ENCODE results near the genes PLEKHD1 and ADAM20.

DNA sequence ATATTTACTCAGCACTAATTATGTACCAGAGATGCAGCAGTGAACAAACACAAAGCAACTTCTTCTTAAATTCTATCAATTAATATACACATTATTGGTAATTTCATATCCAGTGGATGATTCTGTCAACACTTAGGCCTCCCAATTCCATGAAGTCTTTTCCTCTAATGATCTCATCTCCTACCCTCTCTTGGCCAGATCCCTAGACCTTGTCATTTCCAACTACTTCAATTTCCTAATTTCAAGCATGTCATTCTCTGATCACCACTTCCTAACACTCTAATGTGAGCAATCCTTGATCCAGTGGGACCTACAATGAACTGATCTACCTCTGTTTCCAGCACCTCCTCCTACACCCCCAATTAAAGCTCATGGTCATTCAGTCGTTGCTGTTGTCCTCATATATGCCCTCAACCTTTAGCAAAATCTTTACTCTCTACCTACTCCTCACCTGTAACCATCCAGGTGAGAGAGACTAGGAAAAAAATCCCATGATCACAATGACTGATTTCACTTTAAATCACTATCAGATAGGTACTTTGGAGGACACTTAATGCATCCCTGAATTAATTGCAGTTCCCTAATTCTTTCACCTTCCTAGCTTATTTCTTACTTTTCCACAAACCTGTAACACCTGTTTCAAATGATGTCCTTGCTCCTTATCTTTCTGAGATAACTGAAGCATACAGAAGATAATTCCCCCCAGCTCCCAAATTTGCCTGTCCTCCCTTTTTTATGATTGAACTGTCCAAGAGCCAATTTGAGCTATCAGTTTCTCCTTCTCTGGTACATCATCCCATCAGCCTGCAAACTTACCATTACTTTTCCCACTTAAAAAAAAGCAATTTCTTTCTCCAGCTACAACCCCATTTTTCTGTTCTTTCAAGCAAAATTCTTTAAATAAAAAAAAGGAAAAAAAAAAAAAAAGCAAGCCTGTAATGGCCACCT lies 13.1 kb downstream of the ERH start:
- PRO-cap = no peak
- RAMPAGE, long total RNA = no peak
- RRBS = no CpG with 5 or more reads among the region's 1 CpG

- PRO-cap = no peak
- RAMPAGE, long total RNA = no peak
- RRBS = no CpG with 5 or more reads among the region's 5 CpGs
Observed at GRCh38 chr14:69461216-69461848, 23.2 kb upstream of the PLEKHD1 start.

DNA sequence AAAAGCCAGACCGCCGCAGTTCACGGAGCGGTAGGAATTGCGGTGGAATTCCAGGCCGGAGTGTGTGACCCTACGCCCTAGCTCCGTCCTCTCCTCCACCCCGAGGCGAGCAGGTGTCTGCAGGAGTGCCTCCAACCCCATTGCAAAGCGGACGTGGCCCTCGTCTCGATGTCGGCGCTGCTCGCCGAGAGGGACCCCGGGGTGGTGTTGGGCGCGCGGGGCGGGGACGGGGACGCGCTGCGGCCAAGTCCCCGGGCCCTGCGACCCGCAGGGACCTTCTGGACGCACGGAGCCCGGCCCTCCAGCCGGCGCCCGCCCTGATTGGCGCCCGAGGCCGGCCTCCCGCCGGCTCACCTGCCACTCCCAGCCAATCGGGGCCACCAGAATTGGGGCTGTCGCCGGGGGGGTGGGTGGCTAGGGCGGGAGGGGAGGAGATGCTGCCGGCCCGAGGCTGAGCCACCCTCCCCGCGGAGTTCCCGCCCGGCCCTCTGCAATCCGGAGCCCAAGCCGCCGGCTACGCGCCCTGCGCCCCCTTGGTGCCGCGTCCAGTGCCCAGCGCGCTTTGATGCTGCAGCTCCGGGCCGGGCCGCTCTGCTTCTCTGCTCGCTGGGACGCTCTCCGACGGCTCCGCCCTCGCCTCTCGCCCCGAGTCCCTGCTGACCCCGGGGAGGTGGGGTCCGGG lies at the start of gene PLEKHD1:
PLEKHD1 (plus strand) TSS at position 470 of the 682 bp plus-strand sequence.
- PRO-cap = no peak
- RAMPAGE, long total RNA = no peak
- RRBS = 3% methylated on average over 47 of the region's 74 CpGs

DNA sequence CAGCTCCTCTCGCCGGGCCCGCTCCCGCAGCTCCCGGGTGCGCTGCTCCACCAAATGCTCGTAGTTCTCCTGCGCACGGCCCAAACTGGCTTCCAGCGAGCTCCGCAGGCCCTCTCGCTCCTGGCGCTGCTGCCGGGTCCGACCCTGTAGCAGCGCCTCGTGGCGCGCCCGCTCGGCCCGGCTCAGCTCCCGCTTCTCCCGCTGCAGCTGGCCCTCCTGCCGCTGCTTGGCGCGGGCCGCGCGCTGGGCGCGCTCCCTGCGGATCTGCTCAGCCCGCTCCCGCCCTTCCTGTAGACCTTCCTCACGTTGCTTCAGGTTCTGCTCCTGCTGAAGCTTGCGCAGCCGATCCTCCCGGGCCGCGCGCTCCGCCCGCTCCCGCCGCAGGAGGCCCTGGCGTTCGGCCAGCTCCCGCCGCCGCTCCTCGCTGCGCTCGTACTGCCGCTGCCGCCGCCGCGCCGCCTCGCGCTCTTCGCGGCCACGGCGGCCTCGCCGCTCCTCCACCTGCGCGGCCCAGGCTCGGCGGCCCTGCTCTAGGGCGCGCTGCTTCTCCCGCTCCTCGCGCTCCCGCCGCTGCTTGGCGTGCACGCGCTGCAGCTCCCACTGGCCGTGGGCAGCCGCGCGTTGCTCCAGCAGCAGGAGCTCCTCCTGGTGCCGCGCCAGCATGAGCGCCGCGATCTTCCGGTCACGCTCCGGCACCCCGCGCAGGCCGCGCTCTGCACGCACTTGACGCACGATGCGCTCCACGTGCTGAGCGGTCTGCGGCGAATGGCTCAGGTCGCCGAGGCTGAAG lies 2.5 kb downstream of the CCDC177 start:
- PRO-cap = no peak
- RAMPAGE, long total RNA = no peak
- RRBS = 5% methylated on average over 23 of the region's 108 CpGs

- PRO-cap = no peak
- RAMPAGE, long total RNA = no peak
- RRBS = no CpG with 5 or more reads among the region's 14 CpGs
Observed at GRCh38 chr14:69625293-69626237, 14.2 kb downstream of the SUSD6 start.

- PRO-cap = no peak
- RAMPAGE, long total RNA = no peak
- RRBS = no CpG with 5 or more reads among the region's 2 CpGs
Observed at GRCh38 chr14:69778885-69779482, 12.0 kb downstream of the SRSF5 start.

DNA sequence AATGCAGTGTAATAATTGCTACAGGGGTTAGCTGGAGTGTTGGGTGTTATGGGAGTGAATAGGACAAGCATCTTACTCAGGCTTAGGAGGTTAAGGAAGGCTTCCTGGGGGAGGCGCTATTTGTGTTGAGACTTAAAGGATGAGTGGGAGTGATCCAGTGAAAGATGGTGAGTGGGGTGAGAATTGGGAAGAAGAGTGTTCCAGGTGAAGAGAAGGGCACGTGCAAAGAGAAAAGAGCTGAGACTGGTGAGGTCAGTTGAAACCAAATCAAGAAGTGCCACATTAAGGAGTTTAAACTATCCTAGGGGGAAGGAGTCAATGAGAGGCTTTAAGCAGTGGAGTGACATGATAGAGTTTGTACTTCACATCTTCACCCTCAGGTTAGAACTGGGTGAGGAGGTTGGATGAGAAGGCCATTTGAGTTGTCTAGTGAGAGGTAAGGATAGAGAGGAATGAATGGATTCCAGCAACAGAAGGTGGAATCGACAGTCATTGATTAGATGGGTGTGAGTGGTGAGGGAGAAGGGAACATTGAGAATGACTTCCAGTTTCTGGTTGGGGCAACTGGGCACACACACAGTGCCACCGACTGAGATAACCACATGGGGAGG lies 13.6 kb downstream of the SLC10A1 start:
- PRO-cap = no peak
- RAMPAGE, long total RNA = no peak
- RRBS = no CpG with 5 or more reads among the region's 4 CpGs

DNA sequence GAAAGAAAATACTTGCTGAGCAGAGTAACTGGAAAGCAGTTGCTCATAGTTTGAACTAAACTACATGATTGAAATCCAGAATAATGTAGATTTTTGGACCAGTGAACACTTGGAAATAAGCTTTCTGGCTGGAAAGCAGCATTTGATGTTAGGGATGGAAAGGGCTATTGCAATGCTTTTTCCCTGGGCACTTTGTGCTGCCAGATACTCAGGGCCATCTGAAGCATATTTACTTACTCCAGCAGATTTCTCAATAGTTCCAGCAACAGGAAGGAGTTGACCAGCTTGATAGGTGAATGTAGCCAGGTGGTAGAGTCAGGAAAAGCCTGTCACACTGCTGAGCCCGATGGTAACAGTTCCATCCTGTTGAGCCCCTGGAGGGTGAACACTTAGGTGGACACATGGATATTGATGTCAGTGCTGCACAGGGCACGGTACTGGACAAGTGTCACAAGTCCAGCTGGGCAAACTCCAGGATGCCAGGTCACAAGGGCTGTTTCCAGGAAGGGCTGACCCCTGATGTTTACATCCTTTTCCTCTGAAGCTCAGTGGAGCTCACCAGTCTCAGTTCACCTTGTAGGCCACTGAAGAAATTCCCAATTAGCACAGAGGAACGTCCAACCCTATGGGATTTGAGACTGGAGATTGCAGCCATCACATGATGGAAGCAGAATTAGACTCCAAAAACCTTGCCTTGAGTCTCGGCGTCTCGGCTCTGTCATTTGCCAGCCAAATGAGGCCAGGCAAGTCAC lies 2.4 kb upstream of the SMOC1 start:
- PRO-cap = no peak
- RAMPAGE, long total RNA = no peak
- RRBS = no CpG with 5 or more reads among the region's 6 CpGs

DNA sequence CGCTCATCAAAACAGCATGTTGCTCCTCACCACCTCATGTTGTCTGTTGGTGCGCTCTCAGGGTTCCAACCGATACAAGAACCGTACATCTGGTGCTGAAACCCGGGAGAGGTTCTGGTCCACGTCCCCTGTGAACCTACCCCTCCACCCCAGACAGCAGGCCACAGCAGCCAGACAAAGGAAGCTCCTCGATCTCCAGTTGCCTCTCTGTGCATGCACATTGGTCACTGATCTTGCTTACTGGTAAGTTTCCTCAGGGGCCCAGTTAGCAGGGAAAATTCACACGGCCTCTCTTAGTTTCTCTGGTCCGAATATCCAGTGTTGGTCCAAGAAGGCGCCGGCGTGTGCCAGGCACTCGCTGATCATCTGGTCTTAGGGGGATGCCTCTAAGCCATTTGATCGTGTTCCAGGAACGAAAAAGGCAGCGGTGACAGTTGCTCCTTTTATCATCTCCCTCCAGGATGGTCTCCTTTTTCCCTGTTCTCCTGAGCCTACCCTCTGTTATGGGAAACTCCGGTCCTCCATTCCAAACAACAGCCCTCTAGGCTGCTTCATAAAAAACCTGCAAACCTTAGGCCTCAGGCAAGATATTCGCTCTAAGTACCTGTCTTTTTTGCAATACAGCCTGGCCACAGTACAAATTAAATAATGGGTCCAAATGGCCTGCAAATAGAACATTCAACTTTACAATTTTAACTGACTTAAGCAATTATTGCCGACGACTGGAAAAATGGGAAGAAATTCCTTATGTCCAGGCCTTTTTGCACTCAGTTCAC lies 14.3 kb downstream of the COX16 start:
- PRO-cap = no peak
- RAMPAGE, long total RNA = no peak
- RRBS = no CpG with 5 or more reads among the region's 20 CpGs

DNA sequence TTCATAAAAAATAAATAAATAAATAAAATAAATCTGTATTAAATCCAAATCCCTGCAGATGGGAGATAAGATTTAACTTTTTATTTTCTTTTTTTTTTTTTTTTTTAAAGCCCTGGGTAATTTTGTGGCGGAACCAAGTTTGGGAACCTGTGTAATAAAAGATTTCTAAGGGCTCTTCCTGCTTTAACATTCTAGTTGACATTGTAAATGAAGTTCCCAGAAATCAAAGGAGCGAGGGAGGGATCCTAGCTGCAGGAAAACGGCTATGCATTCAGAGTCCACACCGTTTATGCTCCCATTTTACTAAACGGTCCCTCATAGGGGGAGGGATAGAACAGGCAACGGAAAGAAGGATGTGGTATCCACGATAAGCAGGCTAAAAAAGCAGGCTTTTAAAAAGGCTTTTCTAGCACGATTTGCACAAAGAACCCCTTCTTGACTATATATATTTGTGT lies 633 bp downstream of the SYNJ2BP start:
- PRO-cap = no peak
- RAMPAGE, long total RNA = no peak
- RRBS = no CpG with 5 or more reads among the region's 8 CpGs

- PRO-cap = no peak
- RAMPAGE, long total RNA = no peak
Observed at GRCh38 chr14:70534909-70535322, at the start of gene ADAM20. ADAM20 (minus strand) TSS chr14:70535004.

DNA sequence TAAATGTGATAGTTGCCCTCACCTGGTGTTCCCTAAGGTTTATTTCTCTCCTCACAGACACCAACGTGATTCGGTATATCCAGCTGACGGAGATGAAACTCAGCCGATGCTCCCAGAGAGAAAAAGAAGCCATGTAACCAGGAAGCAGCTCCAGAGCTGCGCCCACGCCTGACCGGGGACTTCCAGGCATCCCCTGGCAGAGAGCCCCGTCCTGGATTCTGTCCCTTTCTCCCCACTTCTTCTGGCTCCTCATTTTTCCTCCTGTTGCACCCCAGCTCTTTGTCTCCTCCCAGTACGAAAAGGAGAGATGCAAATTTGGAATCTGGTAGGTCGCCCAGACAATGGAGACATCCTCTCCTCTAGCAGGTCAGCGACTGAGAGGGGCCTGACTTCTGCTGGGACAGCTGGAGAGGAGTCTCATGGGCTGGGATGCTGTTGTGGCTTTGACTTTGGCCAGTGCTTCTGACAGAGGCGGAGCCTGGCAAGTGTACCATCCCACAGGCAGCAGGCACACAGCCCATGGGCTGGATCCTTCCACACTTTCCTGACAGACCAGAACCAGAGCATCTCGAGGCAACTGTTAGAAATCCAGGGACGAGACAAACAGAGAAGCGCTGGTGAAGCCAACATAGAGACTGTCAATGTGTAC lies 29.4 kb downstream of the TTC9 start:
- PRO-cap = no peak
- RAMPAGE, long total RNA = no peak
- RRBS = no CpG with 5 or more reads among the region's 15 CpGs

GRCh38 chr14:70692172-70692709 lies 50.5 kb downstream of the TTC9 start:
- PRO-cap = no peak
- RAMPAGE, long total RNA = no peak
- RRBS = no CpG with 5 or more reads among the region's 12 CpGs

DNA sequence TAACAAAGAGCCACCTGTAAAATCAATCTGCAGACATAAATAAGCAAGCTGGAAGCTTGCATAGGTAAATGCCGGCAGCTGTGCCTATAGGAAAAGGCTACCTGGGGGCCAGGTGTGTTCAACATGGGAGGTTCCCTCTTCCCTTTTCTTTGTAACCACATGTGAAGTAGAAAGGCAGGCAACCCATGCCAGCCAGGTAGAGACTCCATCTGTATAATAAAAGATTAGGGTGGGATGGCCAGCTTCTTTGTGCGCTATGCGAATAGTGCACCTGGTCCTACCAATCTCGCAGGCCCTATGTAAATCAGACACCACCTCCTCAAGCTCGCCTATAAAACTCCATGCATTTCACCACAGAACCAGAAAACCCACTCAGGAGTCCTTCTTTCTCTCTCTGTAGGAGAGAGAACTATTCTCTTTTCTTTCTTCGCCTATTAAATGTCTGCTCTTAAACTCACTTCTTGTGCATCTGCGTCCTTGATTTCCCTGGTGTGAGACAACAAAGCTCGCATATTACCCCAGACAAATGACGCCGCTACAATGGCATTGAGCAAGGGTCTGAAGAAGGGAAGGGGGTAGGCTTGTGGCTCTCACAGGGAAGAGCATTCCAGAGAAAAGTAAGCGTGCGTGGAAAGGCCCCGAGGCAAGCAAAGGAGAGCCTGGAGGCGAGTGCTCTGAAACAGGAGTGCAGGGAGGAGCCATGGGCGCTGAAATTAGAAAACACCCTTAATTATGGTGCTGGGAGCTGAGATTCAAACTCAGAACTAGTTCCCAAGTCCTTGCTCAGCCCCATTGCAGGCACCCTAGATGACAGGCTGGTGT lies 67.3 kb downstream of the TTC9 start:
- PRO-cap = no peak
- RAMPAGE, long total RNA = no peak
- RRBS = no CpG with 5 or more reads among the region's 15 CpGs

- PRO-cap = no peak
- RAMPAGE, long total RNA = no peak
- RRBS = no CpG with 5 or more reads among the region's 28 CpGs
Observed at GRCh38 chr14:70732701-70733420, 76.5 kb downstream of the MAP3K9 start.

DNA sequence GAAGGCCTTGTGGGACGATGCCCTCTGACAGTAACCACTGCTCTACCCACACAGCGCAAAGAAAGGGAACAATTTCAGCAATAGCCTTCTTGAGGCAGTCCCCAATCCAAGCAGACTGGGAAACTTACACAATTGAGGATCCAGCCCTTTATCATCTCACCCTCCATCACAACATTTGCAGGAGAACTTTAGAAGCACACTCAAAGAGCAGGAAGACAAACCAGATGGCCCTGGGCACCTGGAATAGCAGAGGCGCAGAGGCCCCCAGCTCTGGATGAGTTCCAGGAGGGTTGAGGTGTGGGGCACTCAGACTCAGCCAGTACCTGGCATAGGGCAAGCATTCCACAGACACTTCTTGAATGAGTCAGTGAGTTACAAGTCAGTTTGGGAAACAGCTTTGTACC lies 54.5 kb downstream of the MAP3K9 start:
- PRO-cap = no peak
- RAMPAGE, long total RNA = no peak
- RRBS = no CpG with 5 or more reads among the region's 3 CpGs

- PRO-cap = no peak
- RAMPAGE, long total RNA = no peak
- RRBS = no CpG with 5 or more reads among the region's 14 CpGs
Observed at GRCh38 chr14:70800602-70801185, 8.6 kb downstream of the MAP3K9 start.

DNA sequence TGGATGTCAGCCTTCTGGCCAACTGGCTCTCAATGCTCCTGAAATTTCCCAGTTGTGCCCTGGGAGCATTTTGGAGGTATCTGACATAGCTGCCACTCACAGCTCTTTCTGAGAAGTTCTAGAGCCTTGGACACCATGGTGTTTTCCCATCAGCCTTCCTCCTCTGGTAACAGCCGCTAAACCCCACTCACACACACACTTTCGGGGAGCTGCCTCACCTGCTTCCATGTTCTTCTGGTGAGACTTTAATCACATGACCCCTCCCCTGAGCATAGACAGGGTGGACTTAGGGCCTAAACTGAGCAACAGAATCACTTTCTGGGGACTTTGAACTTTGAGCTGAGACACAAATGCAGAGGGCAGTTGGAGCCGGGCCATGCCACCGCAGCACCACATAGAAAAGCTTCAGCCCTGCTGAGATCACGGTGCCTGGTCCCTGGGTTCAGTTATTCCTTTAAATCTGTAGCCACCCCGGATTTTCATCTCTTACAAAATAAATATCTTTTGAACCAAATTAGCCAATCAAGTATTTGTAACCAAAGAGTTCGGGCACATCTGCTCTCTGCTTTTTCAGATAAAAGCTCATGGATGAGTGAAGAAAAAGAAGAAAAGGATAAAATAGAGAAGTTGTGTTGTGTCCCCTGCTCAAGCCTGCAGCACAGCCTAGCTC lies 18.4 kb upstream of the MAP3K9 start:
- PRO-cap = no peak
- RAMPAGE, long total RNA = no peak
- RRBS = 80% methylated on average over 3 of the region's 7 CpGs

GRCh38 chr14:70882880-70883599 lies 24.2 kb upstream of the PCNX1 start:
- PRO-cap = no peak
- RAMPAGE, long total RNA = no peak
- RRBS = no CpG with 5 or more reads among the region's 6 CpGs

DNA sequence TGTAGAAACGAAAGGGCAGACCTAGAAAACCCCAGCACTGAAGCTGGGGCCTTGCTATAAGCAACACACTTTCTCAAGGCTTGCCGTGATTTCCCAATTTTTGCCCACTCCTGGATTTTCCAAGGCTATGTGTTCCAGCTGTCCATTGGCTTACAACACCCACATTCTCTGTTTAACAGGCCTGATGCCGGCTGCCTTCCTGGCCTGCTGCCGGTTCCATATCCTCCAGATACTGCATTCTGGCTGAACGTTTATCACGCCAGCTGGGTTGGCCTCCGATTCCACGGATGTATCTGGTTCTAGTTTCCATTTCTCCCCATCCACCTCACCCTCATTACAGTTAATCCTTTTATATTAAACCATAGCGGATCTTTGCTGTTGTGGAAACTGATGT lies 2.0 kb upstream of the PCNX1 start:
- PRO-cap = no peak
- RAMPAGE, long total RNA = no peak
- RRBS = no CpG with 5 or more reads among the region's 9 CpGs

Measured in lung (tissue), 4 donors.